Bronchus (tissue), 1 donor: ENCODE measurements around a stretch of chr6.

DNA sequence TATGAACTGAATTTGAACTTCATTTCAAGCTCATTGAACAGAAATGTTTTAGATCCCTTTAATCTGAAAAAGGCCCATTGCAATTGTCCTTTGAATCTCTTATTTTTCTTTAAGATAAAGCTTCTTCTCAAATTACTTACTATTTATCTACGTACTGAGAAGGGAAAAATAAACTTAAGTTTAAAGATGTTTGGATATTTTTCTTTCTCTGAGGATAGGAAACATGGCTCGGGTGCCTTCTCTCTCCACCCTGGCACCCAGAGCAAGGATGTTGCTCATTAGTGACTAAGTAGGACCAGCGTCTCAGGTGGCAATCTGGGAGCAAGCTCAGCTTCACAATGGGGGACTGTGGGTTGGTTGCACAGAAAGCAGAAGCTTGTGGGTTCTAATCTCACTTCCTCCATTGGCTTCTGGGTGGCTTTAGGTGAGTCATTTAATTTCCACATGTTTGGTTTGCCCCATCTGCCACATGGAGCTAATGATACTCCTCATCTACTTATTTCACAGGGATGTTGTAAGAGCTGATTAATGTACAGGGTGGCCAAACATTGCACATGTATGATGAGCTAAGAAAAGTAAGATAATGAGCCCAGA lies 54.7 kb upstream of the AKIRIN2 start:
- PRO-cap: no peak

DNA sequence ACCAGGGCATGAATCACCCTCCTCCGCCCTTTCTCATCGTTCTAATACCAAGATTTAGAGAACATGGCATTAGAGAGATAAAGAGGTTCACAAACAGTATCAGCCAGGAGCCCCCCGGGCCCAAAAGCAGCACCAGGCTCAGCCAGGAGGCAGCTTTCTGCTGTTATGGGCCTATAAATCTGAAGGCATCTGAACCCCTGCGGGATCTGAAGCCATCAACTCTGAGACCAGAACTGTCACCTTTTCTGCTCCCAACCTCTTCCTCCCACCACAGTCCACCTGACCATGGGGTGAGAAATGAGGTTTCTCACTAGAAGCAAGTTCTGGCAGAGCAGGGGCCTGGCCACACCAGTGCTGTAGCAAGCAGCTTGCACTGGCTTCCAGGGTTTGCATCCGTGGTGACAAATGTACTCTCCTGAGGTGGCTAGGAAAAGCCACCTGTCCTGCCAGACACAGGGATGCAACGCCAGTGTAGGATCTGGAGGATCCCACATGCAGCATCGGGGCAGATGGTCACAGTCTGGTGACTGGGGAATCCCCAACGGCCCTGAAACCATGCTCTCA lies 122.3 kb upstream of the SPACA1 start:
- PRO-cap: no peak

DNA sequence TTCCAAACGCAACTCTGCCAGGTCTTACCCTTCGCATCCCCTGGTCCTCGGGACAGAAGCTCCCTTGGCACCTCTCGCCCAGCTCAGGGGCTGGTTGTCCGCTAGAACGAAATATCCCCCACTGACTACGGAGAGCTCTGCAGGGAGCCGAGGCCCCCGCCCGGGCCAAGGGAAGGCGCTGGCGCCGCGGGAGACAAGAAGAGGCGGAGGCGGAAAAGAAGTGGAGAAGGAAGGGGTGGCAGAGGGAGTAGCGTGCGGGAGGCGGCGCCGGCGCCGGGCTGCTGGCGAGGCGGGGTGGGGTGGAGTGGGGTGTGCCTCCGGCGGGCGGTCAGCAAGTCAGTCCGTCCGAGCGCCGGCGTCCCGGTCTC lies 388 bp downstream of the CNR1 start:
- PRO-cap: bidirectional peak, plus-strand start at position 307 of the sequence, minus-strand start at position 222 of the sequence

GRCh38 chr6:88178141-88178471 lies 12.0 kb upstream of the CNR1 start:
- PRO-cap: no peak

DNA sequence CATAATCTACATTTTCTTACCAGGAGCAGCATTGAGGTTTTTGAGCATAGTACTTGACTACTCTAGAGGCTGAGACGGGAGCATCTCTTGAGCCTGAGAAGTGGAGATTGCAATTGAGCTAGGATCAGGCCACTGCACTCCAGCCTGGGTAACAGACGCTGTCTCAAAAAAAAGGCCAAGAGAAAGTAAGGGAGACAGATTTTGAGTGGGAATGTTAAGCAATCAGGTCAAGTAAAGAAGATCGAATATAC lies 4.3 kb downstream of the PNRC1 start:
- PRO-cap: no peak

GRCh38 chr6:89204052-89204641 lies 13.0 kb downstream of the GABRR1 start:
- PRO-cap: no peak

GRCh38 chr6:89409380-89409819 lies 2.7 kb downstream of the RRAGD start:
- PRO-cap: no peak

DNA sequence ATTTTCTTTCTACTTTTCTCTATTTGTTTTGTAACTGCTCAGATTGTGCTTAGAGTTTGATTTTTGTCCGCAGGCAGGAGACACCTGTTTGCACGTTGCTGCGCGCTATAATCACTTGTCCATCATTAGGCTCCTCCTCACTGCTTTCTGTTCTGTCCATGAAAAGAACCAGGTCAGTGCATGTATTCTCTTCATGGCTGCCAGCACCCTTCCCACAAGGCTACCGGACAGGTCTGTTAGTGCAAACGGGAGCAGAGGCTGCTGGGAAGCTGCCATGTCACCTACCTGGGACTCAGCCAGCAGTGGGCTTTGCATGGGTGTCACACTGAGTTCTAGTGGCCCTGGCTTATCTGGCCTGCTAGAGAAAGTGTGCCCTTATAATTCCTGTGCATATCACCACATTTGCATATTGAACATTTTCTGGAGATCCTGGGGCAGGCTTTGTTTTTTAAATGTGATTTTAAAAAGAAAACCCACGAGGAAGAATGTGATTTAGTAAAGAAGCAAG lies 24.8 kb downstream of the LYRM2 start:
- PRO-cap: no peak

DNA sequence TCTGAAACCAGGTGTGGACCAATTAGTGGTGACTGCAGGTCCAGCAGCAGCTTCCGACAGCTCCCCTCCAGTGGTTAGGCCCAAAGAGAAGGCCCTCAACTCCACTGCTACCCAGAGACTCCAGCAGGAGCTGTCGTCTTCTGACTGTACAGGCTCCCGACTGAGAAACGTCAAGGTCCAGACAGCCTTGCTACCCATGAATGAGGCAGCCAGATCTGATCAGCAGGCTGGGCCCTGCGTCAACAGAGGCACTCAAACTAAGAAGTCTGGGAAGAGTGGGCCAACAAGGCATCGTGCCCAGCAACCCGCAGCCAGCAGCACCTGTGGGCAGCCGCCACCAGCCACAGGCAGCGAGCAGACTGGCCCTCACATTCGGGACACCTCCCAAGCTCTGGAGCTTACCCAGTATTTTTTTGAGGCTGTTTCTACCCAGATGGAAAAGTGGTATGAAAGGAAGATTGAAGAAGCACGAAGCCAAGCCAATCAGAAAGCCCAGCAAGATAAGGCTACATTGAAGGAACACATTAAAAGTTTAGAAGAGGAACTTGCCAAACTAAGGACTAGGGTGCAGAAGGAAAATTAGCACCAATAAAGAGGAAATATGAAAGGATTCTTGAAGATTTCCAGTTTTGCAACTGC lies 8.0 kb downstream of the LYRM2 start:
- PRO-cap: no peak

GRCh38 chr6:89667680-89668527 lies 29.4 kb upstream of the LYRM2 start:
- PRO-cap: no peak

GRCh38 chr6:89689487-89690230 lies 51.1 kb upstream of the LYRM2 start:
- PRO-cap: no peak

DNA sequence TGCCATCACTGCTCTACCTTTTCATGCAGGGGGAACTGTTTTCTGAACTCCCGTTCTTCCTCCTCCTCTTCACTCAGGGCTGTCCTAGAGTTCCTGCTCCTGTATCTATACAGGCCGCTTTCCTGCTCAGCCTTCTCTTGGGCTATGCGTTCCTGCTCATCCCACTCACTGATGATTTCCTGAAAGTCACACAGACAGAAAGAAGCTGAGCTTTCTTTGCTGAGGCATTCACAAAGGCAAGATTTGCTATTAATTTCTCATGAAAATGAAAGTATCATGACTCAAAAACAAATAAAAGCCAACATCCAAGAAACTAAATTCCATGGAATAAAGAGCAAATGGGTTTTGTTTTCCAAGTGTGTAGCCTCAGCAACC lies 52.1 kb upstream of the LYRM2 start:
- PRO-cap: no peak

- PRO-cap: unidirectional peak, minus-strand start at chr6:89829549; bidirectional peak, plus-strand start at chr6:89829880, minus-strand start at chr6:89829597
These were observed 10.1 kb upstream of the MDN1 start for GRCh38 chr6:89829247-89830479.

GRCh38 chr6:90029332-90029695 lies 135.0 kb downstream of the GJA10 start:
- PRO-cap: no peak

DNA sequence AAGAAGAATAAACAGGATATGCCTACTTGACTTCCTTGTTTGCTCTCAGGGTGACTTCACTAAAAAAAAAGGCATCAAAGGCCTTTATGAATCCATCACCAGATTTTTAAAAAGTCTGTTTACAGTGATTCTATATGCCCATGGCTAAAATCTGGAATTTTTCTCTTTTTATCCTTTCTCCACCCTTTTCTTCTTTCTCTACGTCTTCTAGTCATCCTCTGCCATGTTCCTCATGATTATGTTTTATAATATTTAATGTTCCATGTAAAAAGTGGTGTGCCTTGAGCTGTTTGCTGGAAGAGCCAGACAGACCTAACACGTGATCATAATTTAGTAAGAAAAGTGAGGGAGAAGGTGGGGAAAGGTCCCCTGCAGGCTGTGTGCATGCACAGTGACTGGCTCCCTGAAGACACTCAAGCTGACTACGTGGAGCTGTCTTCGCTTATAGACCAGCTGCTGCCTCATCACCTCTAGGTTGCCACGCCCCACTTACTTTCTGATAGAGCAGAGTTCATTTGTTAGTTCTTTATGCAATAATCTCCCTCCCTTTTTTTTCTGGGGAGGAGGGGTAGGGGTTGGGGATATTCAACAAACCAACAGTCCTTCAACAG lies 157.5 kb downstream of the BACH2 start:
- PRO-cap: no peak

DNA sequence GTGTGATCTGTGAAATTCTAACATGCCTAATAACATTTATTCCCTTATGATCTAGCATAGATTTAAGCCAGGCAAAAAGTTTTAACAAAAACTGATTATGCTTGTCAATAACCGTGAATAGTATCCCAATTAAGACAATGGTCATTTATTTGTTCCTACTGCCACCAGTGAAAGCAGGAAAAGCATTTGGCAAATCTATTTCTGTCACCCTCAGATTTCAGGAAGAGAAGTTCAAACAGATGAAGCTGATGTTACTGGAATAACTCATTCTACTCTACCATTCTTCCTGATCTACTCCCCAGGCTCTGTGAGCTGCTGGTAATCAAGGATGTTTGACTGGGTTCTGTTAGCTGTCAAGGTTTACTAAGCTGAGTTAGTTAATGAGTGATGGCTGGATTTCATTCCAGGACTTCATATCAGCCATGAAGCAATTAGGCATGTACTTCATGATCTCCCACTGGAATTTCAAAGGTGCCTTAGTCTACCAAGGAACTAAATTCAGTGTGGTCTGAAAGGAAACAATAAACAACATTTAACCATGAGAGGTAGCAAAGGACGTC lies 113.1 kb downstream of the BACH2 start:
- PRO-cap: no peak

- PRO-cap: no peak
These were observed 62.7 kb downstream of the BACH2 start for GRCh38 chr6:90233801-90234396.

DNA sequence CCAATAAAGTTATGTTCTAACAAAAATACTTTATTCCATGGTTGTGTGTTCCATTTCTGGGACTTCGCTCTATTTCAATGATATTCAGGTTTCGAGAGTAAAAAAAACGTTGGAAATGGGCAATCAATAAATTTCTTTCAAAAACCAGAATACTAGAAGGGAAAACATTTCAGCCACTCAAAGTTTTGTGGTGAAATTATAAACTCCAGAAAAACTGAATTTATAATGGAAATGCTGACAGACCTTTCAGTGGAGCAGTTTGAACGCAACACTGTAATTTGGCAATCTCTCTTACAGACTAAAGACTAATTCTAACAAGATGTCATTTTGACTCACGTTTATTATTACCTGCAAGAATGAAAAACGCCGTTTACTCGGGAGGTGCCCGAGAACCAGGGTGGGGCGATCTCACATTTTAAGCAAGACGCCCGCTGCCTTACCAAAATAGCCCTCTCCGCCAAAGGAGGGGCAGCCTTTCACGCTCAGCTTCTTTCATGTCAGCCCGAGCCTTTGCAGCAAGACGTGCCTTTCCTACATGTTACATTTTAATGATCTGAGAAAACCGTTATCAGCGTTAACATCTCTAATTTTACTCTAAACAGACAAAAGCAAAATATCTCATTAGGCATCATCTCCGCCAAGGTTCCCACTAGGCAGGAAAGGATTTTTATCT lies 2.2 kb downstream of the BACH2 start:
- PRO-cap: unidirectional peak, plus-strand start at position 495 of the sequence

DNA sequence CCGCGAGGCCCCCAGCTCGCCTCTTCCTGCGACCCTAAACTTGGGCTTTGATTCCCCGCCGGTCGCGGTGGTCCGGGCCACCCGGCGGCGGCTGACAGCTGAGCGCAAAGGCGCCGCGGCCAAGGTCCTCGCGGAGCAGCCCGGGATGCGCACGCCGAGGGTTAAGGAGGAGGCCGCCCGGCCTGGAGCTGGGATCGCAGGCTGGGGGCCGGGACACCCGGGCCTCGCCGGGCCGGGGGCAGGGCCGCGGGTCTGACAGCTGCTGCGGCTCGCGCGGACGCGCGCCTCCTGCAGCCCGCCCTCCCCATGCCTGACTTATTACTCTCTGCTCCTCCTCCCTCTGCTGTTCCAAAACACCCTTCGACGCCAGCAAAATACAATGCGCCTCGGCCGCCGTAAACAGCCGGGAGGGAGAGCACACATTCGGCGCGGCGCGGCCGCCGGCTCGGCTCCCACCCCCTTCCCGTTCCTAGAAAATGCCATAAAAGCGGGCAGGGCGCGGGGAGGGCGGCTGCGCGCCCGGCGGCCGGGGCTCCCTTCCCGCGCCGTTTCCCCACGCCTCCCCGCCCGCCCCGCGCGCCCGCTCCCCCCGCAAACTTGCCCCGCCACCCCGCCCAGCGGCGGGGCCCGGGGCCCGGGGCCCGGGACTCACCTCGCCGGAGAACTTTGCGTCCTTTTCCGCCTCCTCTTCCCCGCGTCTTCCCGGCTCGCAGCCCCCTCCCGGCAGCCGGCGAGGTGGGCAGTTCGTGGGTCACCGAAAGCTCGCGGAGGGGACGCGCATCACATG lies 622 bp downstream of the BACH2 start:
- PRO-cap: bidirectional peak, plus-strand start at position 398 of the sequence, minus-strand start at position 290 of the sequence

DNA sequence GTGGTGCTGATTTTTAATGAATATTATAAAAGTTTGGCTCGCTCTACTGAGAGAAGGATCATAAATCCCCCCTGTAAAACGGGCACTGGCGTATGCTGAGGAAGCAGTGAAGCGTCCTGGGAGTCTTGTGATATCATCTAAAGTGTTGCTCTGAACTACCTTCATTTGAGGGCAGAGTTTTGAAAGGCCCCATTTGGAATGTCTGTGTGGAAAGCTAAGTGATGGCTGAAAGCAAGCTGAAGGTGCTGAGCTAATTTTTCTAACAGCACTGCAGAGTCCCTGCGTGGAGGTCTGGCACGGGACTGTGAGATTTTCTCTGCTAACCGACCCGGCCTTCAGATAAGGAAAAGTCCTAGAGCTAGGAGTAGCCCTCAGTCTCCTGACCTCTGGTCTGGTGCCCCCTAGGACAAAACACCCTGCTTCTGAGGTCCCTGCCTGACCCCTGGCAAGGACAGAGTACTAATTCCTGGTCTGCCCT lies 1.3 kb upstream of the BACH2 start:
- PRO-cap: no peak